ENCODE data around the genes CENPX, RAC3, SLC16A3 and TEX19.

DNA sequence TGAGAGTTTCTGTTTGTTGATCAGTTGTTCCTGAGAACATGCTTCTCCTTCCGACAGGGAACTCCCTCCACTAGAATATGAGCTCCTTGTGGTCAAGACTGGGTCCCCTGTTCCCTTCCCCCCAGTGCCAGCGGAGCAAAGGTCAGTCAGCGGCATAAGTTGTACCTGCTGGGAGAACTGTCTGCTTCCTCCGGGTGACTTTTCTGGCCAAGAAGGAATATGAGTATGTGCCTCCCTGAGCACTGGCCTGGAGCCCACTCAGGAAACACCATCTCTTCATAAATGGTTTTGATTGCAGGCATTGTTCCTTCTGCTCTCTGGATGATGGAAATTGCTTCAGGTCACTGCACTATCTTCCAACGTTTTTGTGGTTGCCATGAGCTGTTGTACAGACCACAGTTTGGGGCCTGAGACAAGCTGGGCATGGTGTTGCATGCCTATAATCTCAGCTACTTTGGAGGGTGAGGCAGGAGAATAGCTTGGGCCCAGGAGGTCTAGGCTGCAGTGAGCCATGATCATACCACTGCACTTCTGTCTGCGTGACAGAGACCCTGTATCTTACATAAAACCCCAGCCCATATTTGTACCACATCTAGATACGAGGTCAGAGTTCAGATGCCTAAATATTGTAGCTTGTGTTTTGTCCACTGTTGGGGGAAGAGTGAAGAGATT, 2.9 kb upstream of the P4HB start:
- CAGE, long polyA plus RNA: no peak
- RRBS: no CpG with 5 or more reads among the region's 7 CpGs

GRCh38 chr17:81906286-81907206, 4.5 kb downstream of the NPB start:
- CAGE, long polyA plus RNA: no peak
- RRBS: no CpG with 5 or more reads among the region's 18 CpGs

- CAGE, long polyA plus RNA: no peak
- RRBS: 72% methylated on average over 5 of the region's 47 CpGs
These were observed 1.3 kb upstream of the PCYT2 start for GRCh38 chr17:81912139-81913283.

DNA sequence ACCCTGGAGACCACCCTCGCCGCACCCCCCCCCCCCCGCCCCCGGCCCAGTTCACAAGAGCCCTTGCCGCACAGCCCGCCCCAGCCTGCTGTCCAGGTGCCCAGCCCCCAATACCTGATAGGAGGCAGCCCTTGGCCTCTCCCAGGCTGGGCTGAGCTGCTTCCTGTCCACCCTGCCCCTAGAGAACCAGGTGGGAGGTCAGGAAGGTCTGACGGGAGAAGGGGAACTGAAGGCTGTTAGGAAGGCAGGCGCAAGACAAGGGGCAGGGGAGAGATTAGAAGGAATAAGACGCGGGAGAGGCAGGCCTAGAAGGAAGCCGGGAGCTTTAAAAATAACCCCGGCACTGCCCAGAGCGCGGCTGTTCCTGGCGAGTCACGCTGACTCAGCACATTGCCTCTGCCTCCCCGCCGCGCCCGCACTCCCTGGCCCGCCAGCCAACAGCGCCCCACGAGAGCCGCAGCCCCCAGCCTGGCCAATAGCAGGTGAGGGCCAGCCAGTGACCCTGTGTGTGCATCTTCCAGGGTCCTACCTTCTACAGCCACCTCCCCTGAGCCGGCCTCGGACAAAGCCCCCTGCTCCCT, 4.2 kb downstream of the MAFG start:
- CAGE, long polyA plus RNA: no peak
- RRBS: no CpG with 5 or more reads among the region's 26 CpGs

GRCh38 chr17:81926690-81927480, 650 bp downstream of the MAFG start:
- CAGE, long polyA plus RNA: no peak
- RRBS: 1% methylated on average over 50 of the region's 84 CpGs

DNA sequence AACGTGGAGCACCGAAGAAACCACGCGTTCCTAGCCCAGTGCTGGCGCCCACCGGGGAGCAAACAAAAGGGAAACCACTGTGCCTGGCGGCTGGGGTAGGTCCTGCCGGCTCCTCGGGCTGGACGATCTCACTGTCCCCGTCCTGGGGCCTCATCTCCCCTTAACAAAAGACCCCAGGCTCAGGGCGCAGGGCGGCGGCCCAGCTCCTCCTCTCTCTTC, 447 bp downstream of the CENPX start:
- CAGE, long polyA plus RNA: no peak
- RRBS: 3% methylated on average over 3 of the region's 14 CpGs

DNA sequence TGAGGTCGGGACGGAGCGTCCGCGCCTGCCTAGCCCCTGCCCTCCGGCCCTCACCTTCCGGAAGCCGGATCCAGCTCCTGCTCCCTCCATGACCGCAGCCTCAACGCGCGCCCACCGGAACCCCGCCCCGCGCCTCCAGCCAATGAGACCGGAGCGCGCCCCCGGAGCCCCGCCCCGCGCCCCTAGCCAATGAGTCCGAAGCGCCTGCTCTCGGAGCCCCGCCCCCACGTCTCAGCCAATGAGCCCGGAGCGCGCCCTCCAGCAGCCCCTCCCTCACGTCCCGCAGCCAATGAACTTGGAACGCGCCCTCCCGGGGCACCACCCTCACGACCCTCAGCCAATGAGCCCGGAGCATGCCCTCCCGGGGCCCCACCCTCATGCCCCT, at the start of gene CENPX:
Gene CENPX (minus strand): TSS at position 107 of the 385 bp plus-strand sequence.
- CAGE, long polyA plus RNA: start-site peak on the minus strand centred at position 115 of the sequence, 20 bp wide, 10 reads
- RRBS: 1% methylated on average over 24 of the region's 39 CpGs

- CAGE, long polyA plus RNA: no peak
- RRBS: 1% methylated on average over 88 of the region's 141 CpGs
These were observed at the start of gene RAC3 for GRCh38 chr17:82030936-82031890. RAC3 (plus strand) TSS chr17:82031678.

DNA sequence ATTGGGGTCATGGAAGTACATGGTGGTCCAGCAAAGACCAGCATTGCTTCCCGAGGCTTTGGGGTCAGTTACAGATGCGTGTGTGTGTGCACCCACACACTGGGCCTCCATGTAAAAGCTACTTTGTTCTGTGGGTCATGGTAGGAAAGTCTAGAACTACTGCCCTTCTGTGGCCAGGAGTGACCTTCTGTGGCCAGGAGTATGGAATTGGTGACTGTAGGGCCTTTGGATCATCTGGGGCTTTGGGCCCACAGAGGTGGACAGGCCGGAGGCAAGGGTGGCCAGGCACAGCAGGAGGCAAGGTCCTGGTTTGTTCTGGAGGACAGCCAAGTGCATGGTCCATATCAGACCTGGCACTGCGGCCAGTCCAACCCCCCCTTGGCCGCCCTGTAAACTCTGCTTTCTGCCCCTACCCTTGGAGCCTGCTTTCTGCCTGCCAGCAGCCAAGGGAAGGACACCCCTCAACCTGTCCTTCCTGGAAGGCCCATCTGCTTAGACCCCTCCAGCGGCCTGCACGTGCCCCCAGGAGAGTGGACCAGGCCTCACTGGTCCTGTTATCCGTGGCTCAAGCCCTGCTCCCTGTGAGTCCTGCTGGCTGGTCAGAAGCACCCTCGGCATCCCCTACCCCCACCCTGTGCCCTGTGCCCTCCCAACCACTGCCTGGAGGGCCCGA, 2.2 kb upstream of the DCXR start:
- CAGE, long polyA plus RNA: no peak
- RRBS: no CpG with 5 or more reads among the region's 10 CpGs

DNA sequence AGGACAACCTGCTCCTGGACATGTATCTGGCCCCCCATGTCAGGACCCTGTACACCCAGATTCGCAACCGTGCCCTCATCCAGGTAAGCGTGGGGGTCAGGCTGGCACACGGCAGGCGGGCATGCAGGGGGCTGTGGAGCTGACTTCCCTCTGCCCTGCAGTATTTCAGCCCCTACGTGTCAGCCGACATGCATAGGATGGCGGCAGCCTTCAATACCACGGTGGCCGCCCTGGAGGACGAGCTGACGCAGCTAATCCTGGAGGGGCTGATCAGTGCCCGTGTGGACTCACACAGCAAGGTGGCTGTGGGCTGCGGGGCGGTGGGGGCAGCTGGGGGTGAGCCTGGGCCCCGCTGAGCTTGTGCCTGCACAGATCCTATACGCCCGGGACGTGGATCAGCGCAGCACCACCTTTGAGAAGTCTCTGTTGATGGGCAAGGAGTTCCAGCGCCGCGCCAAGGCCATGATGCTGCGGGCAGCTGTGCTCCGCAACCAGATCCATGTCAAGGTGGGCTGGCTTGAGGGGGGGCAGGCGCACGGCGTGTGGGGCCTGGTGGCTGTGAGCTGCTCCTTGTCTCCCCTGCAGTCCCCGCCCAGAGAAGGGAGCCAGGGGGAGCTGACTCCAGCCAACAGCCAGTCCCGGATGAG, 4.9 kb downstream of the GPS1 start:
- CAGE, long polyA plus RNA: no peak
- RRBS: no CpG with 5 or more reads among the region's 30 CpGs

- CAGE, long polyA plus RNA: no peak
- RRBS: 79% methylated on average over 4 of the region's 38 CpGs
These were observed 3.1 kb downstream of the FASN start for GRCh38 chr17:82094761-82095532.

- CAGE, long polyA plus RNA: no peak
- RRBS: 2% methylated on average over 50 of the region's 112 CpGs
These were observed at the start of gene SLC16A3 for GRCh38 chr17:82228633-82229430. SLC16A3 (plus strand) TSS chr17:82229042.

DNA sequence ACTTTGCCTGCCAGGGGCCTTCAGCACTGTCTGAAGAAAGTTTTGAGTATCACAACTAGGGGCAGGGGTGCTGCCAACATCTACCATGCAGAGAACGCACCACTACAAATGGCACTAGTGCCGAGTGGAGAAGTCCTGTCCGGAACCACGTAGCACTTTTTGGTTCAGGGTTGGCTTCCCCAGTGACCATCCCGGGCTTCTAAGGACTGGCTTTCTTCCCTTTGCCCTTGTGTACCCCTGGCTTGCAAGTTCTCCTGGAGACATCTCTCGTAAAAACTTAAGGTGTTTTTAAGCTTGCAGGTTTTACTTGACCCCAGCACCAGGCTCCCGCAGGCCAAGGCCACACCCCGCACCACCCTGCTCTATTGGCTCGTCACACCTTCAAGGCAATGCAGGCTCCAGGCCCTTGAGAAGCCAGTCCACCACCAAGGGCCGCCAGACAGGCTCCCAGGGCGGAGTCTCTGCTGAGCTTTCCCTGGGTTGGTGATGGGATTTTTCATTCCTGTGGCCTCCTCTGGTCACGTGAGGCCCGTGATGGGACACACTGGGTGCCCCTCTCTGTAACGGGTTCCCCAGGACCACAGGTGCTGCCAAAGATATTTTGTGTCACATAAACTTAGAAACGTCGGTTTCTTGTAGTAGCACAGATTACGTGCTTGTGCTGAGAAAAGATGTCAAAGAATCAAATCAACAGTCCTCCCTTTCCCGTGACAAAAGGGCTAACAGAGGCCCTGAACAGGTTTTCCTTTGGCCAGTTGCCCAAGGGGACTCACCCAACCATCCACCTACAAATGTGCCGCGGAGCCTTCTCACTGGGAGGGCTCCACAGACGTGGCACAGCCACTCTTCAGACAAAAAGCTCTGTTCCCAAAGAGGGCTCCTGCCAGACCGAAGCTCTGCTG, 9.8 kb downstream of the CSNK1D start:
- CAGE, long polyA plus RNA: no peak
- RRBS: no CpG with 5 or more reads among the region's 22 CpGs

GRCh38 chr17:82303242-82303665, 14.2 kb downstream of the CD7 start:
- CAGE, long polyA plus RNA: no peak
- RRBS: 85% methylated on average over 4 of the region's 17 CpGs

GRCh38 chr17:82314899-82315559, 2.4 kb downstream of the CD7 start:
- CAGE, long polyA plus RNA: no peak
- RRBS: 7% methylated on average over 5 of the region's 30 CpGs

- CAGE, long polyA plus RNA: no peak
- RRBS: 90% methylated on average over 23 of the region's 41 CpGs
These were observed 11.6 kb upstream of the SECTM1 start for GRCh38 chr17:82344837-82345831.

DNA sequence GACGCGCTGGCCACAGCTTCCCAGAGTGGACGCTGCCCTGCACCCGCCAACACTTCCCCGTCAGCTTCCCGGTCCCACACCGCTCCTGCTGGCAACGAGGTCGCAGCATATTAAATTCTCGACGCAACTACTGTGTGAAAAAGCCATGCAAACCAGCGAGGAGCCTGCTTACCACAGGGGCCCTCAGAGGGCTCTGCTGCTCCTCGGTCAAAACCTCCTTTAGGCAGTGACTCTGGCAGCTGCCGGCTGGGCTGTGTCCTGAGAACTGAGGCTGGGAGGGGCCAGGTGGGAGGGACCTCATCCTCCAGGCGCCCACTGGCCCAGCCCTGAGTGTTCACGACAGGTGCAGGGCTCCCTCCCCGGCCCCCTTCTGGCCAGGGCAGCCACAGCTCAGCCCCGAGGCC, 2.1 kb upstream of the TEX19 start:
- CAGE, long polyA plus RNA: no peak
- RRBS: 64% methylated on average over 1 of the region's 18 CpGs

DNA sequence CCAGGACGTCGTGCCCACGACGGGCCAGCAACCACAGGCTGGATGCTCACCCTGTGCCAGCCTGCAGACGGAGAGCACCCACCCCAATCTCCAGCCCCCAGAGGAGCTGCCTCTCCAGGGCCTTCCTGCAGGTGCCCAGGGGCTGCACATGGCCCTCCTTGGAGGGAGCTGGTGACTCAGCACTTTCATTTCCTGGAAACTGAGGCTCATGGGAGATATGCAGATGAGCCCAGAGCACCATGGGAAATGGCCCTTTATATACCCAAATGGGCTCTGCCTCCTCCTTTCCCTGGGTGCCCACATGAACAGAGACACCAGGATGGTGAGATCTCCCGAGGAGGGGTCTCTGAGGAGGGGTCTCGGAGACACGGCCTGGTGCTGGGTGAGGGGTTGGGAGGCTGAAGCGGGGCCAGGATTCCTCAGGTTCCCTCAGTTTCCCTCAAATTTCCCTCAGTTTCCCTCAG, at the start of gene TEX19:
Gene TEX19 (plus strand): TSS at position 284 of the 464 bp plus-strand sequence.
- CAGE, long polyA plus RNA: no peak
- RRBS: no CpG with 5 or more reads among the region's 9 CpGs

- CAGE, long polyA plus RNA: no peak
- RRBS: 13% methylated on average over 4 of the region's 30 CpGs
These were observed 14.5 kb downstream of the UTS2R start for GRCh38 chr17:82385797-82386750.

GRCh38 chr17:82448850-82450219, 1.2 kb downstream of the CYBC1 start:
- CAGE, long polyA plus RNA: no peak
- RRBS: 95% methylated on average over 3 of the region's 48 CpGs

All from mammary epithelial cell (primary cell).